Measurements from ENCODE around the genes DDX21 and TACR2.

- PRO-cap: bidirectional peak, plus-strand start at chr10:68956170, minus-strand start at chr10:68956095
Measured at GRCh38 chr10:68955317-68956354, at the start of gene DDX21. DDX21 (plus strand) TSS chr10:68956170.

- PRO-cap: bidirectional peak, plus-strand start at chr10:69071860, minus-strand start at chr10:69071713
Measured at GRCh38 chr10:69071425-69071915, 16.4 kb upstream of the SRGN start.

GRCh38 chr10:69093342-69094029 lies 5.6 kb downstream of the SRGN start:
- PRO-cap: no peak

GRCh38 chr10:69232239-69232651 lies 12.1 kb downstream of the HKDC1 start:
- PRO-cap: no peak

DNA sequence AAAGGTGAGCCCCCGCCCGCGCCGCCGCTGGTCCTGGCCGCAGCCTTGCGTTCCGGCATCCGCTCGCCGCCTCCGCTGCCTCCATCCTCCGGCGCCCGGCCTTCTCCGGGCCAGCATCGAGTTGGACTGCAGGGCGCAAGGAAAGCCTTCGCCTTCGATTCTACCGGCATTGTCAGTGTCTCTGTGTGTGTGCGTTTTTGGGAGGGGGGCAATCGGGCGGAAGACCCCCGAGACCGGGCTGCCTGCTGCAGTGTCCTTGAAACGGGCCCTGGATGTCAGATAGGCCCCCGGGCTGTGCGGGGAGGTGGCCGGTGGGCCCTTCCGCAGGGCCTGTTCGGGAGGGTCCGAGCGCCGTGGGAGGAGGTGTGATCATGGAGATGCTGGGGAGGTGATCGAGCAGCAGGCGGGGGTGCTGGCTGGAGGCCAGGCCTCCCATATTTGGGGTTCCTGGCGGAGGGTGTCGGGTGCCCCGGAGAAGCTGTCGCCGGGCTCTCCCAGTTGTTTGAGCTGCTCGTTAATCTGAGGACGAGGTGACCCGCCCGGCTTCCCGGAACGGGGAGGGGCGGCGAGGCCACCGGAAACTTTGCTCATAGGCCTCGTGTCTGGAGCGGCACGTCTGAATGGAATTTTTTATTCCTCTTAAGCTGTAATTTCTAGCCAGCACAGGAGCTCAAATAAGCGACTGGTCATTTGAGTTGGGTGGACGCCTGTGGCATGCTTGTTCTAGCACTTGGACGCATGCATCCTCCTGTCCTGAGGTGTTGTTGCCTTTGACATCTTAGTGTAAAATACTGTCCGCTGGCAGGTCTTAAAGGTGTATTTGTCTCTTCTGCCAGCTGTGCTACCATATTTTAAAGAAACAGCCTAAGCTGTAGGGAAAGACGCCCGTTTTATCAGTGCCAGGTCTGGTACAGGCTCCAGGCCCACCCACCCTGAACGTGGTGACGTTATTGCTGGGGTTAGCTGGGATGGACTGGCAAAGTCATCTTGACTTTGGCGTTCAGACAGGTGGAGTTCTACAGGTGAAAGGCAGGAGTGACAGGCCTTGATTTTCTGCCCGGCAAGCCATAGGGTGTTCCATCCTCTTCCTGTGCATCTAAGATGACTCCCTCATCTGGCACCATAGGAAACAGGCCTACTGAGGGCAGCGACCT lies 737 bp downstream of the HK1 start:
- PRO-cap: bidirectional peak, plus-strand start at position 681 of the sequence, minus-strand start at position 504 of the sequence

- PRO-cap: no peak
Measured at GRCh38 chr10:69345044-69346157, 26.8 kb downstream of the HK1 start.

DNA sequence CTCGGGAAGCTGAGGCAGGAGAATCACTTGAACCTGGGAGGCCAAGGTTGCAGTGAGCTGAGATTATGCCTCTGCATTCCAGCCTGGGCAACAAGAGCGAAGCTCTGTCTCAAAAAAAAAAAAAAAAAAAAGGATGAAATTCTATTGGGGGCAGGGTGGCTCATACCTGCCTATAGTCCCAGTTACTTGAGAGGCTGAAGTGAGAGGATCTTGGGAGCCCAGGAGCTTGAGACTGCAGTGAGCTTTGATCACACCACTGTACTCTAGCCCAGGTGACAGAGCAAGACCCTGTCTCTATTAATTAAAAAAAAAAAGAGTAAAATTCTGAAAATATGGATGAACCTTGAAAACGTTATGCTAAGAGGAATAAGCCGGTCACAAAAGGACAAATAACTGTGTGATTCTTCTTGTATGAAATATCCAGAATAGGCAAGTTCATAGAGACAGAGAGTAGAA lies 40.1 kb downstream of the HK1 start:
- PRO-cap: no peak

DNA sequence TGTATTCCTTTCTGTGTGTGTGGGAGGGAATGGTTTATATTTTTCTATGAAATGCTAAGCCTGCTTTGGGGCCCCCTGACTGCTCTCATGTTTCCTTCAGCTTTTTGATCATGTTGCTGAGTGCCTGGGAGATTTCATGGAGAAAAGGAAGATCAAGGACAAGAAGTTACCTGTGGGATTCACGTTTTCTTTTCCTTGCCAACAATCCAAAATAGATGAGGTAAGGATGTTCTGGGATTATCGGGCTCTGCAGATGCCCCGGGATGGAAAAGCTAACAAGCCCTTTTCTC lies 46.0 kb downstream of the HK1 start:
- PRO-cap: no peak

GRCh38 chr10:69368830-69369764 lies 47.6 kb downstream of the TACR2 start:
- PRO-cap: no peak

- PRO-cap: no peak
Measured at GRCh38 chr10:69374168-69375002, 42.3 kb downstream of the TACR2 start.

- PRO-cap: no peak
Measured at GRCh38 chr10:69384107-69384744, 32.5 kb downstream of the TACR2 start.

DNA sequence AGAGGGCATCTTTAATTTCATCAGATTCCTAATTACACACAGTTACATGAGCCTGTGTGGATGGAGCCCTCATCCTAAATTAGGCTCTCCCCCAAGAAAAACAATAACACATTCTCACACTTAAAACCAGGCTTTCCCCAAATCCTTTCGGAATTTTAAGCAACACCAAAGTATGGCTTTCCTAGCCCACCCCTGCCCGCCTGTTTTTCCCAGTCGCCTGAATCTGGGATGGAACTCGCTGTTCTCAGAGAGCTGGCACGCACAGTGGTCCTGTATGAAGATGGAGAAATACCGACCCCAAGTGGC lies 3.6 kb downstream of the TACR2 start:
- PRO-cap: no peak

- PRO-cap: no peak
Measured at GRCh38 chr10:69416268-69417283, at the start of gene TACR2. TACR2 (minus strand) TSS chr10:69416918.

- PRO-cap: no peak
Measured at GRCh38 chr10:69473361-69473676, 22.1 kb downstream of the TSPAN15 start.

- PRO-cap: no peak
Measured at GRCh38 chr10:69956541-69956865, 96.1 kb upstream of the MACROH2A2 start.

DNA sequence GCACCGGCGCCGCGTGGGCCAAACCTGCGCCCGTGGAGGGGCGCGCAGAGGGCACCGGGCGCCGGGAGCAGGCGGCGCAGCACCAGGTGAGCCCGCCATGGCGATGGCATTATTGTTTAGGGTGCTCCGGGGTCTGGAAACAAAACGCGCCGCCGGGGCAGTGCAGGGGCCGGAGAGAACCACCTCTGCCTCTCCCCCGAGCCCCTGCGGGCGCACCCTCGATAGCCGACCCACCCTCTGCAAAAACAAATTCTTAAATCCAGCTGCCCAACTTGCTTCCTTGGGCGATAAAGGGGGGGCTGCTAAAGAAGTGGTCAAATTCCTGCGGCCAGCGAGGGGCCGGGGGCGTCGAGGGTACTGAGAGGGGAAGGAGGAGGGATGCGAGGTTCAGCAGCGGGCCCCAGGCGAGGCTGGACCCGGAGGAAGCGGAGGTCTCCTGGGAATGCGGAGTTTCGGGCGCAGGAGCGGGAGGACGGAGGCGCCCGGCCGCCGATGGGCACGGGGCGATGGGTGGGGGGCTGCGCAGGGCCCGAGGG lies 337 bp downstream of the MACROH2A2 start:
- PRO-cap: no peak

- PRO-cap: no peak
Measured at GRCh38 chr10:70323051-70323572, 39.3 kb upstream of the NPFFR1 start.

GRCh38 chr10:70378012-70378641 lies 4.3 kb downstream of the LRRC20 start:
- PRO-cap: unidirectional peak, minus-strand start at chr10:70378307

GRCh38 chr10:70417719-70418344 lies 13.9 kb downstream of the EIF4EBP2 start:
- PRO-cap: no peak

- PRO-cap: no peak
Measured at GRCh38 chr10:70426066-70426568, 15.4 kb downstream of the NODAL start.